Measurements from ENCODE around the genes PDSS1 and ANKRD26.

DNA sequence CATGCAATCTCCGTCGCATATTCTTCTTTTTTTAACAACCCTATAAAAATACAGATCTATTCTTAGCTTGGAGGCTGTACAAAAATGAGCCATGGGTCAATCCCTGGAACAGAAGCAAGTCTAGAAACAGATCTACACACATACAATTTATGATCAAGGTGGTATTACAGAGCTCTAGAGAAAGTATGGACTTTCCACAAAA, 71.7 kb downstream of the ARHGAP21 start:
- RRBS, result no CpG with 5 or more reads among the region's 2 CpGs

DNA sequence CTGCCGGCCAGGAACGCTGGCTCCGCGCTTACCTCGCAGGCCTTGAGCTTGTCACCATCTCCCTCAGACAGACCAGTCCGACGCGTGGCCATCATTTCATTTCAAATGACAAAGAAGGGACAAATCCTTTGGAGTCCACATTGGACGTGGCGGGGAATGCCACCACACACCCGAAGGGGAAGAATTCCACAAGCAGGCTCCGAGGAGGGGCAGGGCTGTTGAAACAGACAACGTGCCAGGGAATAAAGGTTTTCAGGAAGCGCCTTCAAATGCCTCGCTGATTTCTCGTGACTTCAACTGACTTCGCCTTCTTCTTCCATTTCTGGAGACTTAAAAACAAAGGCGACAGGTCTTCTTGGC, 1.9 kb downstream of the ARHGAP21 start:
- RRBS, result 4% methylated on average over 1 of the region's 18 CpGs

DNA sequence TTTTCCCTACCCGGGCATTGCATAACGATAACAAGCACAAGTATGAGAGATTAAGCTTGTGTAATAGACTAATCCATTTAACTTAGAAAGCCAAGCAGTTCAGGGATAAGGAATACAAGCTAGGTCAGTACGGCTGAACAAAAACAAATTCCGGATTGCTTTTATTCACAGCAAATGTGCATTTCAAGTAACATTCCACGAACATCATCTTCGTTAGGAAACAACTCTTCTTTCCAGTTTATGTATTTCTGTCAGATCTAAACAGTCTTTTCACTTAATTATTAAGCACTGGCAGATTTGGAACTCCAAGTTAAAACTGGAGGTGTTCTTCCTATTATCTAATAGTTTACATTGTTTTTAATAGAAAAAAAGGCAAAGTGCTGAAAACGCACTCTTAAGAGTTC, 81.2 kb downstream of the PRTFDC1 start:
- RRBS, result 63% methylated on average over 2 of the region's 7 CpGs

DNA sequence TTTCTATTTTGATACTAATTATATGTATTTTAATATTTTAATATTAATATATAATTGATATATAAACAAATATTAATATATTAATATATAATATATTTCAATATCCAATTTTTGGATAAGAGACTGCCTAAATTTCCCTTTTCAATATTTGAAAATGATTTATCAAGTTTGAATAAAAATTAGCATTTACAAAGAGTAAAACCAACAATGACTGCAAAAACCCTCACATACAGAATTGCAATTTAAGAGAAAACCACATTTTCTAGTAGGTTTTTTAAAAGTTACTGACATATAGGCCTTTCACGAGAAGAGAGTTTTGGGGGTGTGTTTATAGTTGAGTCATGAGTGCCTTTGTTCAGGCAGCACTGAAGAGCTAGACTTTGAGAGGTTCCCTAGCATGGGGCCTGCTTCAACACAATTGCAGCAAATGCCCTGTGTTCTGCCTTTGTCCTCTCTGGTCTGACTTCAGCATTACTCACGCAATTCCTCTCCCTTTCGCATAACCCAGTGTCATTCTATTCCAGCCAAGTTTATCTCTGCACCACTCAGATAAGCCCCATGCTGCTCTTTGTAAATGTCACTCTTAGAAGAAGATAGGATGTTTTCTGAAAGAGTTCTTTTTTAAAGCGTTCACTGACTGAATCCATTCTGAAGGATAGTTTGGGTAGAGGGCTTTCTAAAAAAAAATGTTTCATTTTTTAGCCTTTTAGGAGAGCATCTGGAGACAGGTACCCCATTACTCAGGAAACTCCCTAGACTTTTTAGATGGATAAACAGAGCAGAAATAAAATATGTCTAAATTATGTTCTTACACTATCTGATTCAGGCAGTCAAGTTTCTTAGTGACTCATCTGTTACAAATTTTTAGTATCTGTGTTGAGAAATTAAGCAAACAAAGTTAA, 318.3 kb downstream of the GPR158 start:
- RRBS, result no CpG with 5 or more reads among the region's 4 CpGs

GRCh38 chr10:25880768-25881029, 53.3 kb upstream of the MYO3A start:
- RRBS, result no CpG with 5 or more reads among the region's 8 CpGs

GRCh38 chr10:26043951-26044485, 110.0 kb downstream of the MYO3A start:
- RRBS, result no CpG with 5 or more reads among the region's 3 CpGs

DNA sequence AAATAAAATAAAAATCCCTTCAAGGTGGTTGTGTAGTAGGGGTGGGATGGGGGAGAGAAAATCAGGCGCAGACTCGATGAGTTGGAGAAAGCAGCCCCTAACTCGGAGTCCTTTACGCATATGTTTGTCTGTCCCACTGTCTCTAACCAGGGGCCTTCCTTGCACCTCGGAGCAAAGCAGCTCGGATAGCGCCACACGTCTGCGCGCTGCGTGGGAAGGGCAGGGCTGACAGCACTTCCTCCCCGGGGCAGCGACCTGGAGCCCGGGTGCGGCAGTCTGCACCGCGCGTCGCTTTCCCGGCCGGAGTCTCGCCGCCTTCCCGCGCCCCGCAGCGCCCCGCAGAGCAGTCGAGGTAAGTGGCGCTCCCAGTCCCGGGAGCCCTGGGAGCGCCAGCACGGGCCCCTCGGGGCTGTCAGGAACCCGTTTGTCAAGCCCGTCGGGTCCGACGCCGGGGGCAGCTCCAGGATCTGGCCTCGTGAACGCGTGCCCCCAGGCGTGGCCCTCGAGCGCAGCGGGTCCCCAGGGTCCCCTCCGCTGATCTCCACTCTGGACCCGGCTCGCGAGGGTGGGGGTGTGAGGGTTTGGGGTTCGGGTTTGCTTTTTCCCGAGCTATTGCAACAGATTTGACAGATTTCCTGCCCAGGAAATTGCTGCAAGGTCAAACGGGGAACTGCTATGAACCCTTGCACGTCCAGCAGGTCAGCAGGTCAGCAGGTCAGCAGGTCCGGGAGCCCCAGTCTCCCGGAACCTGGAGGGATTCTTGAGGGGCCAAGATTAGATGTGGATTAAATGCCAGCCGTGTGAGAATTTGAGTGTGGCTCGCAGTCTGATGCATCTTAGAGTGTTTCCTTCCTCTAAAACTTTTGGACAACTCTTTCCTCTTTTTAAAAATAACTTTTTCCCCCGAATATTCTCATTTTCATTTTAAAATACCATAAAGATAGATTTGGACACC, 638 bp downstream of the APBB1IP start:
- RRBS, result 3% methylated on average over 24 of the region's 60 CpGs

DNA sequence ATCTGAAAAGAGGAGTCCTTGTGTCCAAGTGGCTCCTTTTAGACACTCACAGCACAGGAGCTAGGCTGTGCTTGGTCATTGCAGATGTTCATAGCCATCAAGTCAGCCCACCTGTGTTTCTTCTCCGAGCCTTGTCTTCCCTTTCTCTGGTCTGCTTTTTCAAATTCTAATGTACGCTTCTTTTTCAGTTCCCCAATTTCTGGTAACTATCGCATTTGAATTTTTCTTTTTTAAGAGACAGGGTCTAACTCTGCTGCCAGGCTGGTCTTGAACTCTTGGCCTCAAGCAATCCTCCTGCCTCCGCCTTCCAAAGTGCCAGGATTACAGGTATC, 18.9 kb downstream of the APBB1IP start:
- RRBS, result no CpG with 5 or more reads among the region's 4 CpGs

GRCh38 chr10:26574722-26575297, 122.7 kb upstream of the PDSS1 start:
- RRBS, result no CpG with 5 or more reads among the region's 7 CpGs

GRCh38 chr10:26598065-26598448, 99.4 kb upstream of the PDSS1 start:
- RRBS, result no CpG with 5 or more reads among the region's 1 CpG

- RRBS, result 1% methylated on average over 64 of the region's 115 CpGs
Observed at GRCh38 chr10:26697057-26698165, at the start of gene PDSS1. TSS of gene PDSS1 (plus strand) at chr10:26697701.

DNA sequence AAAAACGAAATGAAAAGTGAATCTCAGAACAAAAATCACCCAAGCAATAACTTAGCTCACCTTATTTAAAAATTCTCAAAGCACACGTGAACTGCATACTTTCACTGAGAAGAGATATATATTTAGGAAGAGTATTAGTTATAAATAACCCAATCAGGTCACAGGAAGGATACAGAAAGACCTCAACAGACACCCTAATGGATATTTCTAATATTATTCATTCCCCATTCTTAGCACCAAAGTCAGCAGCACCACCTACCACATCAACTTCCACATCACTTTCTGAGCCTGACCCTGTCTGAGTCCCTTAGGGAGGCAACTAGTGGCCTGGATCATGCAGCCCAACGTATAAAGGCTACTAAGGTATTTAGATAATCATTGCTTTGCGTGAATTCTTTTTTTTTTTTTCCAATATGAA, 2.7 kb downstream of the ABI1 start:
- RRBS, result no CpG with 5 or more reads among the region's 4 CpGs

GRCh38 chr10:27099458-27100847, at the start of gene ANKRD26:
TSS of gene ANKRD26 (minus strand) at chr10:27100494.
- RRBS, result 1% methylated on average over 16 of the region's 78 CpGs

- RRBS, result 63% methylated on average over 4 of the region's 50 CpGs
Observed at GRCh38 chr10:27319522-27320539, 79.2 kb upstream of the ACBD5 start.

- RRBS, result no CpG with 5 or more reads among the region's 5 CpGs
Observed at GRCh38 chr10:28326926-28327377, 24.1 kb upstream of the MPP7 start.

DNA sequence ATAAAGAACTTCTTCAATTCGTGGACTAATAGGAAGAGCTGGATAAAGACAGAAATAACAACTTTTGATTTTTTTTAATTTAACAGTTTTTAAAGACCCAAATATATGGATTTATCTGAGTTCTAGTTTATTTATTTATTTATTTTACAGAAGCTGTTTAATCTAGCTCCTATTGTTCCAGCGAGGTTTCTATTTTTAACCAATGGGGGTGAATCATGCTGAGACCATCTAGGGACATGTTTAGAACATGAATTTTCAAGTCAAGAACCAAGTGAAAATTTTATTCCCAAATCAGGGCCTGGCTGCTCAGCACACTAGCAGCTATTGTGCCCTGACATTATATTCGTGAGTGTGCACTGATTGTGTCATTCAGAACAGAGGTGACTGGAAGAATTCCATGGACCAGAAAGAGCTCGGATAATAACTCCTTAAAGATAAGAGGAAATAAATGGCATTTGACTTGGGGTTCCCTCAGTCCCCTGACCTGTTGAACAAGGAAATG, 24.6 kb upstream of the MPP7 start:
- RRBS, result no CpG with 5 or more reads among the region's 4 CpGs

DNA sequence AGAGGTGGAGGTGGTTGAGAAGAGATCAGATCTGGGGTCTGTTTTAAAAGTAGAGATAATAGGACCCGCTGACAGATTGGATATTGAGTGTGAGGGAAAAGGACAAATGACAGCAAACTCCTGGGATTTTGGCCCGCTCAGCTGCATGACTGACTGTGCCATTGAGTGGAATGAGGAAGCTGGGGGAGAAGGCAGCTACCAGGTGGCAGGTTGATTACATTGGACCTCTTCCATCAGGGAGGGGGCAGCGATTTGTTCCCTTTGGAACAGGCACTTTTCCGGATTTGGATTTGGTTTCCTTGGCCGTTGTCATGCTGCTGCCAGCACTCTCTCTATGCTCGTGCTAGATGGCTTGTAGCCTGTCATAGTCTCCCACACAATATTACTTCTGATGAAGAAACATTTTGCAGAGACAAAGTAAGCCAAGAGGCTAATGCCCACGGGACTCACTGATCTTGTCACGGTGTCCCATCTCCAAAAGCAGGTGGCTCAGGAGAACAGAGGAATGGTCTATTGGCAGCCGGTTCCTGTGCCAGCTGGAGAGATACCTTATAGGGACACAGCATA, 69.2 kb upstream of the WAC start:
- RRBS, result no CpG with 5 or more reads among the region's 9 CpGs

GRCh38 chr10:28542042-28542822, 9.3 kb downstream of the WAC start:
- RRBS, result no CpG with 5 or more reads among the region's 5 CpGs

GRCh38 chr10:28622525-28623073, 54.7 kb upstream of the BAMBI start:
- RRBS, result no CpG with 5 or more reads among the region's 6 CpGs

DNA sequence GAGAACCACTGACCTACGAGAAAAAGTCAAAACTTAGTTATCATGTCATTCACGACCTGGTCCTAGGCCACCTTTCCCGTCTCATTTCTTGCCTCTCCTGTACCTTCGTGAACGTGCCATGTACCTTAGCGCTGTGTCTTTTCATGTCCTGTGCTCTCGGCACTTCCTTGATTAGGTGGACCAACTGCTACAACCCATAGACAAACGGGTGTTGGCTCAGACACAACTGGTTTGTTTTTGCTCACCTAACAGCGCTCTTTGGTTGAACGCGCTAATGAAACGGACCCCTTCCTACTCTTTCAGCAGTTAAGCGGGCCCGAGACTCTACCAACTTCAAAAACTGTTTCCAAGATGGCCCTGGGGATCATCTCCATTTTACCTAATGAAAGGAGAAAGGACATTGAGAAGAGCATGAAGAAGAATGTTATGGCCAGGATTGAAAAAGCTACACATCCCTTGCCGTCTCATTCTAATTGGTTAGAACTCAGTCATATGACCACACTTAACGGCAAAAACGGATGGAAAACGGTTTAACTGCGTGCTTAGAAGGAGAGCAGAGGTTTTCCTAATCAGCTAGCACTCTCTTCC, 118.4 kb downstream of the BAMBI start:
- RRBS, result no CpG with 5 or more reads among the region's 19 CpGs